Endodermal cell (in vitro differentiated cells): ENCODE results near the gene APPBP2.

DNA sequence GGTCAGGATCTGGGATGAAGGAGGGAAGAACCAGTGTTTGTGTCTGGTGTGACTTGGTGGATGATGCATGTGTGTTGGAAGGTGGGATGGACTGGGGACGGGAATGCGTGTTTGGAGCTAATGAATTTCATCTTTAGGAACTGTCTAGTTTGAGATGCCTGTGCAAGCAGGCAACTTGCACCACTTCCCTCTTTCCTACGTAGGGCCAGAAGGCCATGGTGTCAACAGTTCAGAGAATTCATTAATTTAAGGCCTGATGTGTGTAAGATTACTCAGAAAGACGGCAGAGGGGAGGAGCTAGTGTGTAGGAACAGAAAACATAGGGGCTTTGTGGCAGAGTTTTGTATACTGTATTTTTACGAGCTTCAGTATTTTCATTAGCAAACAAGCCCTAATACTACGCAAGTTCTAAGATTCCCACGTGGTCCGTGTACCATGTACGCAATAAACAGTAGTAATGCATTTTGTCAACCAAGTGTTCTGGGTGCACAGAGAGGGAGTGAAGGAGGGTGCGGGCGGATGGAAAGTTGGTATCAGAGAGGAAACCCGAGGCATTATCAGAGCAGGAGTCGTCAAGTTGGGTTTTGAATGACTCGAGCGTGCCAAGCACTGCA is 705 bp downstream of the HEATR6 start:
- PRO-cap = no peak

DNA sequence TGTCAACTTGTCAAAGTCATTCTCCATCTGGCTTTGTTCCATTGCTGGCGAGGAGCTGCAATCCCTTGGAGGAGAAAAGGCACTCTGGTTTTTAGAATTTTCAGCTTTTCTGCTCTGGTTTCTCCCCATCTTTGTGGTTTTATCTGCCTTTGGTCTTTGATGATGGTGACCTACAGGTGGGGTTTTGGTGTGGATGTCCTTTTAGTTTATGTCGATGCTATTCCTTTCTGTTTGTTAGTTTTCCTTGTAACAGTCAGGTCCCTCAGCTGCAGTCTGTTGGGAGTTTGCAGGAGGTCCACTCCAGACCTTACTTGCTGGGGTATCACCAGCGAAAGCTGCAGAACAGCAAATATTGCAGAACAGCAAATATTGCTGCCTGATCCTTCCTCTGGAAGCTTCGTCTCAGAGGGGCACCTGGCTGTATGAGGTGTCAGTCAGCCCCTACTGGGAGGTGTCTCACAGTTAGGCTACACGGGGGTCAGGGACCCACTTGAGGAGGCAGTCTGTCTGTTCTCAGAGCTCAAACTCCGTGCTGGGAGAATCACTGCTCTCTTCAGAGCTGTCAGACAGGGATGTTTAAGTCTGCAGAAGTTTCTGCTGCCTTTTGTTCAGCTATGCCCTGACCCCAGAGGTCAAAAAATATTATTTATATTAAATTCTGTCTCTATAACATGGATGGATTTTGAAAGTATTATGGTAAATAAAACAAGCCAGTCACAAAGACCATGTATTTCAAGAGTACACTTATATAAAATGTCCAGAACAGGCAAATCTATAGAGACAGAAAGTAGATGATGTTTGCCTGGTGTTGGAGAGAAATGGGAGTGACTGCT is 38.1 kb downstream of the APPBP2 start:
- PRO-cap = no peak

DNA sequence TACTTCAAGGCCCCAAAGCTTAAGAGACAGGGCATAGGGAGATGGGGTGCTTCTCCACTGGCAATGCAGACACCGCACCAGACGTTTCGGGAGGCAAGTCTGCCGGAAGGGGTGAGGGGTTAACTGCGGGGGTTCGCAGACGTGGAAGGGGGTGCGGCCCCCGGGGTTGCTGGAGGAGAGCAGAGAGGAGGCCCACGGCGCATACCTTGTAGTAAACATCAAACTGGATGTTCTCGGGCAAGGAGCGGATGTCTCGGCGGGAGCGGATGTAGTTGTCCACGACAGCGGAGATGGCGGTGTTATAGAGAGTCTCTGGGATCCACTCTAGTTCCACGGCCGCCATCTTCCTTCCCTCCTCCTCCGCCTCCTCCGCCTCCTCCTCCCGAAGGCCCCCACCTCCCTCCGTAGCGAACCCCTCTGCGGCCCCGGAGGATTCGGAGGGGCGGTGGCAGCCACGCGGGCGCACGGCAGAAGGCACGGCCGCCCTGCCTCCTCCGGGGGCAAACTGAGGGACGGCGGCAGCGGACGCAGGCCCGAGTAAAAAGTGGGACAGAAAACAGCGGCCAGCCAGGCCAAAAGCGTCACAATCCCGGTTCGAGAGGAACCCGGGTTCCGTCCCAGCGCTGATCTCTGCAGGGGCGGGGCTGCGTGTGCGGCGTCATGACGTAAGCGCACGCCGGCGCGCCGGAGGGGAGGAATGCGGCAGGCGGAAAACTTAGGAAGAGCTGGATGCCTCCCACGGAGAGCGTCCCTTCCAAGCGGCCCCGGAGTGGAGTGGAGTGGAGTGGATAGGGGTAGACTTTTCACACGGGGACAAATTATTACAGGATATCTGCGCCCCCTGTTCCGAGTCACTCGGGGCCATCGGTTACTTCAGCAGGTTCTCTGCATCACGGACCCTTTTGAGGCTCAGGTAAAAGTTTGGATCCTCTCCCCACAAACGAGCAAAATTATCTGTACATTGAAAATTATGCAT is at the start of gene APPBP2:
Gene APPBP2 (minus strand): TSS at position 654 of the 976 bp plus-strand sequence.
- PRO-cap = bidirectional peak, plus-strand start at position 433 of the sequence, minus-strand start at position 596 of the sequence

- PRO-cap = bidirectional peak, plus-strand start at chr17:60599583, minus-strand start at chr17:60599540; bidirectional peak, plus-strand start at chr17:60599808, minus-strand start at chr17:60599688
Measured at GRCh38 chr17:60599449-60599865, 536 bp upstream of the PPM1D start.

- PRO-cap = no peak
Measured at GRCh38 chr17:61005422-61005718, 327.7 kb downstream of the BCAS3 start.

GRCh38 chr17:61199941-61200623 is 199.6 kb upstream of the TBX2 start:
- PRO-cap = no peak

DNA sequence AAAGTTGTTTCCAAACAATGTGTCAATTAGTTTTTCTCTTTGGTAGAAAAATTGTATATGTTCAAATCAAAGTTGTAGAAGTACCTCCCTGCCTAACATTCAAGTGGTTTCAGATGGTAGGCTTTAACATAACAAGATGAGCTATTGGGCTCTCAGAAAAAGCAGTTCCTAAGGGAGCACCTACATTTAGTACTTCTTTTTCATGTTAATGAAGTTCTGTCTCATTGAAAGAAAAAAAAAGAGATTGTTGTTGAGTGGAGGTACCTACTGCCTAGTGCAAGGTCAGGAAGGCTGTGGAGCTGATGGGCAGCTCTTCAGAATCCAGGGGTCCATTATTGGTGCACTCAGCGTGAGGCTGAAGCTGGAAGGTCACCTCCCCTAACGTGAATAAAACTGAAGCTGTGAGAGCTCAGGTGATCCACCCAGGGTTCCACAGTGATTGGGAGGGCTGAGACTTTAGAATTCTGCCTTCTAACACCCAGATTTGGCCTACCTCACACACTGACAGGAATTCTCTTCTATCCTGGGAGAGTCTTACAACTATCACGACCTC is 154.0 kb upstream of the TBX2 start:
- PRO-cap = unidirectional peak, plus-strand start at position 282 of the sequence

- PRO-cap = no peak
Measured at GRCh38 chr17:61335096-61335878, 64.4 kb upstream of the TBX2 start.

GRCh38 chr17:61356319-61357005 is 43.2 kb upstream of the TBX2 start:
- PRO-cap = no peak

GRCh38 chr17:61407969-61409223 is 8.8 kb downstream of the TBX2 start:
- PRO-cap = no peak

DNA sequence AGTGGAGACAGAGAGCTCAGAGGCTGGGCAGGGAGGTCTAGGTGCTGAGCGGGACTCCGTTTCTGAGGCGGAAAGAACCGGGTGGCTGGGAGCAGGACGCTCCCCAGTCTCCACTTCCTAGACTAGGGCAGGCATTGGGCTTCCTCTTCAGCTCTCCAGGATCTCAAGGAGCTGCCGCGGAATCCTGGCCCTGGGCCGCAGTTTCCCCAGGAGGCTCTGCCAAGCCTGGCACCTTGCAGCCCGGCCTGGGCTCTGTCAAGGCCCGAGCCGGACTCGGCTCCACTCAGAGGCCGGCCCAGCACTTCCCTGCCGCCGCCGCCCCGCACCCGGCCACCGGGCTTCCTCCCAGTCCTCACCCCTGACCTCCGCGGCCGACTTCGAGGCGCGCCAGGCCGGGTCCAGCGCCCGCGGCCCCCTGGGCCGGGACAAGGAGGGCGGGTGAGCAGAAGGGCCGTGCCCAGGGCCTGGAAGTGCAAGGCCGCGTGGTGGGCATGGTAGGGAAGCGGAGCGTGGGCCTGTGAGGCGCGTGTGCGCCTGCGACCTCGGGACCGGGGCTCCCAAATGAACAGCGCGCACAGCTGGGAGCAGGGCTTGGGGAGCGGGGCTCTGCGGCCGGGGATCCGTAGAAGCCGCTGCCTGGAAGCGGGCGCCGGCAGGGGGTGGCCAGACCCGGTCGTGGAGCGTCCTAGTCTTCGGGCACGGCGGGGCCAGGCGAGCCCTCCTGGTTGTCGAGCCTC is 698 bp upstream of the TBX4 start:
- PRO-cap = no peak

- PRO-cap = no peak
Measured at GRCh38 chr17:61699596-61700121, 108.6 kb upstream of the NACA2 start.

DNA sequence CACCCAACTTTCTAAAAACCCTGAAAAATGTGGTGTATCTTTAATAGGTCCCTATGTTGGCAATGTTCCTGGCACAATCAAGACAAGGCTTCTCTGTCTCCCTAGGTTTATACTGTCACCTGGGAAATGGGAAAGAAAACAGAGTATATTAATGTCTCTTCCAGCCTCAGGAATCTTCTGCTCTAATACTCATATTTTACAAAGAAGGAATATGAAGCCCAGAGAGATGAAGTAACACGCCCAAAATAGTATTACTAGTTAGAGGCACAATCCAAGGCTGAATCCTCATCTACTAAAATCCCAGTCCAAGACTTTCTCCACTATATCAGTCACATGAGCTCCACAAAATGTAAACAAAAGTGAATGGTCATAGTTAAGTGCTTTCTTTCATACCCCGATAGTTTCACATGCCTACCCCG is 1.1 kb downstream of the INTS2 start:
- PRO-cap = no peak

DNA sequence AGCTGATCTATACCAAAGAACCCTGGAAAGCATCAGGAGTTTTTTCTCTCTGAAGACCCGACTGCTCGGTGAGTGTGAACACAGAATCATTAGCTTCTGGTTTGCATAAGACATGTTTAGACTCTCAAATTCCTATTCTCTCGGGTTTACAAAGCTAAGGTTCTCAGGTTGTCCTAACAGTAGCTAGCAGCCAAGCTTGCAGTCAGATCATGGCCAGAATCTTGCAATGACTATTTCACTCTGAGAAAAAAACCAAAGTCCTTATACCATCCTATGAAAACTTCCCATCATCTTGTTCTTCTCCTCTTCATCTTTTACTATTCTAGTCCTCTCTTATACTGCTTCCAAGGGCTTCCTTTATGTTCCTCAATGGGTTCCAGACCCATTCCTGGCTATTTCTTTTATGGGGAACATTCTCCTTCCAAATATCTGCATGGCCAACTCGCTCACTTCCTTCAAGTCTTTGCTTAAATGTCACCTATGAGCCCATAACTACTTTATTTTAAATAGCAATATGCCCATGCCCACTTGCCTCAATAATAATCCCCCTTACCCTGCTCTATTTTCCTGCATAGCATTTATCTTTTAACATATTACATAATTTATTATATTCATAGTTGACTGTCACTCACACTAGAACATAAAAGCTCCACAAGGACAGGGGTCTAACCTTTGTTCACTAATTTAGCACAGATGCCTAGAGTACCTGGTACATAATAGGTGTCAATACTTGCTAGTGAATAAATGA is 68.6 kb upstream of the INTS2 start:
- PRO-cap = no peak

DNA sequence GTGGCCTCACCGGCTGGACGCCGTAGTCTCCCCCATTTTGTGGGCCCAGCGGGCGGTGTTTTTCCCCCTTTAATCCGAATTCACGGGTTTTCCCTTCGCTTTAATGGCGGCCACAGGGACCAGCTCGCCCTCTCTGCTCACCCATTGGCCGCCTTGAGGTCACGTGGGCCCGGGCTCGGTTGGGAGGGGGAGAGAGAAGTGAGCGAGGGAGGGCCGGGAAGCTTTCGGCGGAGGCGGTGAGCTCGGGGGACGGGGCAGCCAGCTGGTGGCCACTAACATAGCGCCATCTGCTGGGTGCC is 706 bp upstream of the MED13 start:
- PRO-cap = bidirectional peak, plus-strand start outside the sequence, minus-strand start at position 135 of the sequence

DNA sequence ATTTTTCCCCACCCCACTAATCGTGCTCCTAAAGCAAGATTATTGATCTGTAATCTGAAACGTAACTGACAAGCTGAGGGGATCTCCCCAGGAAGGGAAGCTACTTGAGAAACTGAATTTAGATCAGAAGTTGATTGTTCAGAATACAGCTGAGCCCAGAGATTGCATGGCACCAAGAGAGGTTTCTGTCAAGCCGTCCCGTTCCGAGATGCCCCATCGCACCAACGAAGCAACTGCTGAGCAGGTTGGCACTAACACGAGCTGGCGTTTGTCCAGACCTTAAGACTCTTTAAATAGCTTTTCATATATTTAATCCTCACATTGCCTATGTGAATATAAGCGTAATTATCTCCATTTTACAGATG is 20.1 kb upstream of the TLK2 start:
- PRO-cap = no peak

DNA sequence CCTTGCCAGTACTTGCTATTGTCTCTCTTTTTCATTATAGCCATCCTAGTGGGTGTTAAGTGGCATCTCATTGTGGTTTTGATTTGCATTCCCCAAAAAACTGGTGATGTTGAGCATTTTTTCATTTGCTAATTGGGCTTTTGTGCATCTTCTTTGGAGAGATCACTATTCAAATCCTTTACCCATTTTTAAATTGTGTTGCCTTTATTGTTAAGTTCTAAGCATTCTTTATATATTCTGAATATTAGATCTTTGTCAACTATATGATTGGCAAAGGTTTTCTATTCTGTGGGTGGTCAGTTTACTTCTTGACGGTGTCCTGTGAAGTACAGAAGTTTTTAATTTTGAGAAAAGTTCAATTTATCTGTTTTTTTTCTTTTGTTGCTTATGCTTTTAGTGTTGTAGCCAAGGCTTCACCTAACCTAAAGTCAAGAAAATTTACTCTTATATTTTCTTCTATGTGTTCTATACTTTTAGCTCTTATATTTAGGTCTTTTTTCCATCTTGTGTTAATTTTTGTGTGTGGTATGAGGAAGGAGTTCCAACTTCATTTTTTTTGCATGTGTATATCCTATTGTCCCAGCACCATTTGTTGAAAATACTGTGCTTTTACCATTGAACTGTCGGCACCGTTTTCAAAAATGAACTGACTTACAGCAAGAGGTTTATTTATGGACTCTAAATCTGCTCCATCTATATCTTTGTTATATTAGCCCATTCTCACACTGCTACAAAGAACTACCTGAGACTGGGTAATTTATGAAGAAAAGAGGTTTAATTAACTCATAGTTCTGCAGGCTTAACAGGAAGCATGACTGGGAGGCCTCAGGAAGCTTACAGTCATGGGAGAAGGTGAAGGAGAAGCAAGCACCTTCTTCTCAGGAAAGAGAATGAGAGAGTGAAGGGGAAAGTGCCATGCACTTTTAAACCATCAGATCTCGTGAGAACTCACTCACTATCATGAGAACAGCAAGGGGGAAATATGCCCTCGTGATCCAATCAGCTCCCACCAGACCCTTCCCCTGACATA is 65.2 kb downstream of the TLK2 start:
- PRO-cap = no peak

GRCh38 chr17:62553003-62553744 is 74.3 kb upstream of the MRC2 start:
- PRO-cap = no peak

DNA sequence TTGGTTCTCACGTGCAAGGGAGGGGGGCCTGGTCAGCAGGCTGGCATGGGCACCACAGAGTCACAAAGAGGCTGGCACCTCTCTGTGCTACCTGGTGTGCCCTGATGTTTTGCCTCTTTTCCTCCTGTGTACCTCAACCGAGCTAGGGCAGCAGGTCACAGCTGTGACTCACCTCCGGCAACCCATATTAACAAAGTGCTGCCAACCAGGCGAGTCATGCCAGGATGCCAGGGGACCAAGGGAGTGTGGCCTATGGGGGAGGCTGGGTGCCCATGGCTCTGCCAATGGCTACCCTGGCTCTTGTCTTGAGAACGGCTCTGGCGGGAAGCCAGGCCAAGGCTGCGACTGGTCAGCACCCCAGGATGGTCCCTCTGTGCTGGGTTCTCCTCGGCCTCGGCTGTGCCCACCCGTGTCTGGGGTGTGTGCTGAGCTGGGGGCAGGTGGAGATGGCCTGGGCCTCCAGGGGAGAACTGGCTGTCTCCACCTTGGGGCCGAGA is 75.7 kb downstream of the MRC2 start:
- PRO-cap = no peak

DNA sequence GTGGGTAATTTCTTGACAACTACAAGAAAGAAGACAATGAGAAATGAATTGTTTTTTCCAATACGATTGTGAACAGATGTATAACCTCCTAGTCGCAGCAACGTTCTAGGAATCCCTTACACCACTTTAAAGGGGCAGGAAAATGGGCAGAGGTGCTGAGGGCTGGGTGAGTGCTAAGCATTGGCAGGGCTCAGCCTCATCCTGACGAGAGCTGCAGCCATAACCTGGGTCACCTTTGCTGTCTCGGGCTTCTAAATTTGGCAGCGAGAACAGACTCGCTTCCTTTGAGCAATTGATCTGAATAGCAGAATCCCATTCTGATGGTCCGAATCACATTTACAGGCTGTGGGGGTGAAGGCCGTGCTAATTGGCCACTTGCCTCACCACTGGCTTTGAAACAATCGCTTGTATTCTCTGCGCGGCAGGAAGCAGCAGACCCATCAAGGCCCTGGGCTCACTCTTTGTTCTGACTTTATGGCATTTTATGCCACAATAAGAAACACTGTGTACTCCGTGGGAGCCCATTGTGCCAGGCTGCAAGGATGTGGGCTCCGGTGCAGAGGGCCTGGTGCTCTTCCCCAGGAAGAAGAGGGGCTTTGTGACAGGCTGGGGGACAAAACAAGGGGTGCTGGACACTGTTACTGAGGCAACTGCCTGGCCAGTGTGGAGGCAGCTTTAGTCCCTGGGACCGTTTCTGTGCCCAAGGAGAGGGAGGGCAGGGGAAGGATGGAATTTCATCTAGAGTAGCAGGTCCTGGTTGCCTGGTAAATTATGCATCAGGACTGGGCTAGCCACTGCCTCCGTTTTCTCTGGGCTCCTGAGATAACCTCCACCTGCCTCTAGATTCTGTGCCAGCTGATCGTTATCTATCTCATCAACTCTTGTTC is 78.3 kb downstream of the MRC2 start:
- PRO-cap = no peak